ENCODE results near the genes TM9SF4 and KIF3B.

- CAGE, long polyA plus RNA, result no peak
- RRBS, result no CpG with 5 or more reads among the region's 35 CpGs
Observed at GRCh38 chr20:29427300-29427984, 1830.0 kb upstream of the DEFB115 start.

GRCh38 chr20:30283273-30284020 is 974.0 kb upstream of the DEFB115 start:
- CAGE, long polyA plus RNA, result no peak
- RRBS, result 83% methylated on average over 4 of the region's 26 CpGs

GRCh38 chr20:30284021-30284485 is 973.4 kb upstream of the DEFB115 start:
- CAGE, long polyA plus RNA, result no peak
- RRBS, result no CpG with 5 or more reads among the region's 40 CpGs

DNA sequence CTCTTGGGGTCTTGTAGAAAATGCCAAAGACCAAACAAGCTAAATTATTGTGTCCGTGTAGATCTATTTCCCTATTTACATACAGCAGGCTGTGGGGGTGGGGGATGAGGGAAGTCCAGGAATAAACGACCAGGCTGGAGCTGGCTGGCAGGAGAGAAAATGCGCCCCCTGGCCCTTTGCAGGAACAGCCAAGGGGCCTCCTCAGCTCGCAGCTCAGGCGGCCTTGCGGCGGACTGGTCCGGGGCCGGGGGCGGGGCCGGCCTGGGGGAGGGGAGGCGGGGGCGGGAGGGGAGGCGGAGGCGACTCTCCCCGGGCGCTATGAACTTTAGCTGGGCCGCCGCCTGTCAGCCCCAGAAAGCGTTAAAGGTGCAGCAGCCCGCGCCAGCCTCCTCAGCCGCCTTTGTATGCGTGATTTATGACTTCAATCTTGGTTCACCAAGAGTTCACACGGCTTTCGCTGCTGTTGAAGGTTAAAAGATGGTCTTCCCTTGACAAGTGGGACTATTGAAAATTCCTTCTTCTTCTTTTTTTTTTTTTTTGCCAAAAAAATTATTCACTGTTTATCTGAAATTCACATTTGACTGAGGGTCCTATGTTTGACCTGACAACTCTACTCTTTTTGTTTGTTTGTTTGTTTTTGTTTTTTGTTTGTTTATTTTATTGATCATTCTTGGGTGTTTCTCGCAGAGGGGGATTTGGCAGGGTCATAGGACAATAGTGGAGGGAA is 967.0 kb upstream of the DEFB115 start:
- CAGE, long polyA plus RNA, result no peak
- RRBS, result 8% methylated on average over 5 of the region's 27 CpGs

DNA sequence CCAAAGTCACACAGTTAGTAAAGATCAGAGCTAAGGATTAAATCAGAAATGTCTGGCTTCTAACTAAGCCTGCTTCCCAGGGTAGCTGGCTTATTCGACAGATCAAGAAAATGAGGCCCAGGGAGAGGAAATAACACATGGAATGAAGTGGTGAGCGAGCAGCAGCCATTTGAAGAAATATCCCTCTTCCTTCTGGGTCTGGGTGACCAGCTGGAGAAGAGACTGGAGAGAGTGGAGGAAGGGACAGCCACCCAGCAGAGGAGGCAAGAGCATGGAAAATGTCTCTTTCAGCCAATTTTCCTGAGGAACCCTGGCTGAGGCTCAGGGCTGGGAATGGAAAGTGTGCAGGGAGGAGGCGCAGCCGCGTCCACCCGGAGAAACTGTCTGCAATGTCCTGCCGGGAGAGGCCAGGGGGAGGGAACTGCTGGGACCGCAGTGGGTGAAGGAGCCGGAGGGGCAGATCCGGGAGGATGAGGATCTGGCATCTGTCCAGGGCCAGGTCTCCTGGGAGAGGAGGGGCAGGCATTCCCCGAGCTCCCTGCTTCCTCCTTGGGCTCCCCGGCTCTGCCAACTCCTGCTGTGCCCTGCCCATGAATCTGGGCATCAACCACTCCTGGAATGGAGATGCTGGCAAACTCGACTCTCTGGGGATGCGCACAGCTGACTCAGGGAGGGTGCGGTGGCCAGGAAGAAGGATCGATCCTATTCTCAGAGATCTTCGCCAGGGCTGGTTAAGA is 17.5 kb upstream of the HM13 start:
- CAGE, long polyA plus RNA, result no peak
- RRBS, result 3% methylated on average over 6 of the region's 17 CpGs

DNA sequence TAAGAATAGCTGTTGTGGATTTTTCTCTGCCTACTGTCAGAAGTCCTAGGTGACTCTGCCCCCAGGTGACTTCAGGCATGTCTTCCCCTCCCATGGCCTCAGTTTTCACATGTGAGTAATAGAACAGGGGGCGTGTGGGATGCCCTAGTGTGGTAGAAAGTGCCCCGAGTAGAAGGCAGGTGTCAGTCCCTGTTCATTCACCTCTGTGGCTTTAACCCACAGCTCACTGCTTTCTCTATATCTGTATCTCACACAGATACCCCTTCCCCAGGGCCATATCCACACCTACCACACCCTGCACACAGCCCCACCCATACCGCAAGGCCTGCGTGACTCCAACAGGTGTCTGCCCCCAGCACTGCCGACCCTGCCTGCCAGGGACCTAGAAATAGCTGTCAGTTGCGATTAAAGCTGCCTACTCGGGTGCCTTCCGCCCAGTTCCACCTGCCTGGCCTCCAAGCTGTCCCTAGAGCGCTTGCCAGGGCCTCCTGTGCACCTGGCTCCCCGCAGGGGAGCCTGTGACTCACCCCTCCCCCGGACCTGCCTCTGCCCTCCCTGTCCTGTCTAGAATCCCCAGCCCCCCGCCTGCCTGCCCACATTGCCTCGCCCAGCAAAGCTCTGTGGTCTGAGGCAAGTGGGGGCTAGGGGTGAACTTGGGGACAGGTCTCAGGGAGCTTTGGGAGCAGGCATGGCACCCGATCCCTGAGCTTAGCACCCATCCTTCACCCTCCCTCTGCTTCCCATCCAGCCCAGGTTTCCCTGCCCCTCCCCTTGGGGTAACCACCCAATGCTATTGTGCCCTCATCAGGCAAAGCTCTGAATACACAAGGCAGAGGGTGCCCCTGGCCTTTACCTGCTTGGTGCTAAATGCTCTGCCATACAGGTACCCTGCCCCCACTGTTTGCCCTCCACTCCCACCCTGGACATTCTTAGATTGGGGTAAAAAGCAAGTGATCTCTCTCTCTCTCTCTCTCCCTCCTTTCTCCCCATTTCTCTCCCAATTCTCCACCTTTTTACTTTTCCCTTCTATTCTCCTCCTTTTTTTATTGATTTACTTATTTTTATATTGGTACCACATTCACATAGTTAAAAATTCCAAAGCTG is 19.7 kb downstream of the MCTS2 start:
- CAGE, long polyA plus RNA, result no peak
- RRBS, result no CpG with 5 or more reads among the region's 14 CpGs

- CAGE, long polyA plus RNA, result no peak
- RRBS, result no CpG with 5 or more reads among the region's 11 CpGs
Observed at GRCh38 chr20:31633331-31633728, 4.4 kb upstream of the COX4I2 start.

- CAGE, long polyA plus RNA, result no peak
- RRBS, result no CpG with 5 or more reads among the region's 2 CpGs
Observed at GRCh38 chr20:31719588-31720605, 2.8 kb downstream of the BCL2L1 start.

- CAGE, long polyA plus RNA, result no peak
- RRBS, result 3% methylated on average over 35 of the region's 60 CpGs
Observed at GRCh38 chr20:31861448-31862404, 8.6 kb downstream of the DUSP15 start.

GRCh38 chr20:32017921-32018965 is 8.0 kb downstream of the CCM2L start:
- CAGE, long polyA plus RNA, result no peak
- RRBS, result 2% methylated on average over 26 of the region's 71 CpGs

- CAGE, long polyA plus RNA, result no peak
- RRBS, result no CpG with 5 or more reads among the region's 11 CpGs
Observed at GRCh38 chr20:32062548-32063327, 10.7 kb downstream of the HCK start.

DNA sequence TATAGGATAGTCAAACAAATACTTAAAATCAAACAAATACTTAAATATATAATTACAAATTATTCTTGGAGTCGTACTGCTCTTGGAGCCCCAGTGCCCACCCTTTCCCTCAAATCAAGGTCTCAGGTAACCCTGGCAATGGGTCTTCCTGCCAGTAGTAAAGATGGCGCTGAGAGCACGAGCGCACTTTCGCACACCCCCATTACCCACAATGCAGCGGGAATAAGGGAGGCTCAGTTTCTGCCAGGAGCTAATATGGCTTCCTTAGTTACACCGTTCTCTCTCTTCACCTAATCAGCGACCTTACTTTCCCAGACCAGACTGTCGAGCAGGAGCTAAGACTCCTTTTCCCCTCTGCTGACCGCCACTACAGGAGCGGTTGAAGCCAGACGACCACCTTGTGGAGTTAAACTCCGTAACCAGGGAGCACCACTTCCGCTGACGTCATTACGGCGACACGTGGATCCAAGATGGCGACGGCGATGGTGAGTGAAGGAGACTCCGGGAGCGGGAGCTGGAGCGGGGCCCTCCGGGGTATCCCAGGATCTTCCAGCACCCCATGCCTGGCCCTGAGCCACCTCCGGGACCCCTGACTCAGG is at the start of gene TM9SF4:
TSS of gene TM9SF4 (plus strand) at position 444 of the 599 bp plus-strand sequence.
- CAGE, long polyA plus RNA, result start-site peak on the plus strand centred at position 463 of the sequence, 12 bp wide, 305 and 173 reads in 2 replicates
- RRBS, result 3% methylated on average over 2 of the region's 26 CpGs

DNA sequence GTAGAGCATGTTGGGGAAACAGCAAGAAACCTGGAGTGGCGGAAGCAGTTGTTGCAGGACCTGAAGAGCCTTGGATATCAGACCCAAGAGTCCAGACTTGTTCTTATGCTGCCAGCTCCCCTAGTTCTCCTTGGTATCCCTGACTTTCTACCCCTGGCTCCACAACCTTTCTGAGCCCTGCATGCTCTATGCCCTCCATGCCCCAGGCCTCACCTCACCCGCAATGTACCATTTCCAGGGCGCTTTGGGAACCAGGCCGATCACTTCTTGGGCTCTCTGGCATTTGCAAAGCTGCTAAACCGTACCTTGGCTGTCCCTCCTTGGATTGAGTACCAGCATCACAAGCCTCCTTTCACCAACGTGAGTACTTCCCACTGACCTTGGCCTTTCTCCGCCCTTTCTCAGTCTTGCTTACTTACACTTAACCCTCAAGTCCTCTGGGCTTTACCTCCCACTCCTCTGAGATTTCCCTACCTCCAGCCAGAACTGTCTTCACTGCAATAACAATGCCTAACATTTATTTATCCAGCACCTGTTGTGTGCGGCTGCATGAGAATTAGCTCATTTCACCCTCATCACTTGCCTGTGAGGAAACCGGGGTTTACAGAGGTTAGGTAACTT is 2.3 kb downstream of the POFUT1 start:
- CAGE, long polyA plus RNA, result no peak
- RRBS, result no CpG with 5 or more reads among the region's 9 CpGs

DNA sequence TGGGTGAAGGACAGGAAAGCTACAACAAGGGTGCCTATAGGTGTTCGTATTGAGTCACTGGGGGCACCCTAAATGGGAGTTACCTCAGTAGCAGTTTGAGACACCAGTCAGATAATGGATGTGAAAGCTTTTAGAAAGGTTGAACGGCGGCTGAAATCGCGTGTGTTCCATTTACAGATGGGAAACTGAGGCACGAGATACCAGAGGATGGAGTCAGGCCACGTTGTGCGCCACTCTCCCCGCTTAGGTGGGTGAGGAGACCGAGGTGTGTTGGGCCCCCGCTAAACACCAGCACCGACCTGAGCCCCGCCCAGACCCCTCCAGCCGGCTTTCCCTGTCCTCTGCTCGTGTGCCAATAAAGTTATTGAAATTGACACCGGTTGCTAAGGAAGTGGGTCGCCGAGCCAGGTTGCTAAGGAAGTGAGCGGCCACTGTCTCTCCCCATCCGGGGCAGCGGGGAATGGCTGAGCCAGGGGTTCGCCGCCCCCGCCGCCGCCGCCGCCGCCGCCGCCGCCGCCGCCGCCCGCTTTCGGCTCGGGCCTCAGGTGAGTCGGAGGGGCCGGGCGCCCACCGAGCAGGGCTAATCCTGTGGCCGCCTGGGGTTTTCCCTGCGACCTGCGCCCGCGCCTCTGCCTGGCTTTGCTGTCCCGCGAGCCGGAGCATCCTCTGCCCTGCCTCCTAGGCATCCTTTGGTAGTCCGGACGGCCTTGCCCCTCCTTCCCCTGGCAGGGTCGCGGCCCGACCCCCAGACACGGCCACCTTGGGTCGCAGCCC is at the start of gene KIF3B:
TSS of gene KIF3B (plus strand) at position 431 of the 774 bp plus-strand sequence.
- CAGE, long polyA plus RNA, result no peak
- RRBS, result under 1% methylated on average over 19 of the region's 57 CpGs

- CAGE, long polyA plus RNA, result no peak
- RRBS, result no CpG with 5 or more reads among the region's 9 CpGs
Observed at GRCh38 chr20:32359580-32360081, 1.5 kb downstream of the ASXL1 start.

DNA sequence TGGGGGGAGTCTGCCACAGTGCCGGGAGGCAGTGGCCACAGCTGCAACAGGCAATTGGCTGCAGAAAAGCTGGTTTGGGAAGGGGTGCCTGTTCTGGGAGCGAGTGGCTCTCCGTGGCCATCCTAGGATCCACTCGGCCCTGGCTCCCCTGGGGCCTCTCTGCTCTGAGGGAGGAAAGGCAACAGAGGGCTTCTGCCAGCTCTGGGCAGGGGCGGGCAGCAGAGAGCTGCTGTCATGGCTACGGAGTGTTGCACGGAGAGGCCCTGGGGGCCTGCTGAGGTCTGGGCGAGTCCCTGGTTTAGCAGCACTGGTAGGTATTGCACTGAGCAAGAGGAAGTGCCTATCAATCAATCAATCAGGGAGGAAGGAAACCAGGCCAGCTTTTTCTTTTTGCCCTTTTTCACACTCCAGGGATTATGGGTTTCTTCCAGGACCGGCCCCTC is 87.8 kb downstream of the ASXL1 start:
- CAGE, long polyA plus RNA, result no peak
- RRBS, result no CpG with 5 or more reads among the region's 9 CpGs

- CAGE, long polyA plus RNA, result no peak
- RRBS, result no CpG with 5 or more reads among the region's 18 CpGs
Observed at GRCh38 chr20:32474504-32475022, 110.6 kb downstream of the NOL4L start.

GRCh38 chr20:32483150-32484061 is 101.7 kb downstream of the NOL4L start:
- CAGE, long polyA plus RNA, result no peak
- RRBS, result 1% methylated on average over 15 of the region's 90 CpGs

- CAGE, long polyA plus RNA, result no peak
- RRBS, result under 1% methylated on average over 22 of the region's 38 CpGs
Observed at GRCh38 chr20:32484062-32484498, 101.1 kb downstream of the NOL4L start.

GRCh38 chr20:32513248-32513693 is 71.9 kb downstream of the NOL4L start:
- CAGE, long polyA plus RNA, result no peak
- RRBS, result no CpG with 5 or more reads among the region's 12 CpGs